Sigmoid colon (tissue), 4 donors: Measurements from ENCODE around the gene LCTL.

DNA sequence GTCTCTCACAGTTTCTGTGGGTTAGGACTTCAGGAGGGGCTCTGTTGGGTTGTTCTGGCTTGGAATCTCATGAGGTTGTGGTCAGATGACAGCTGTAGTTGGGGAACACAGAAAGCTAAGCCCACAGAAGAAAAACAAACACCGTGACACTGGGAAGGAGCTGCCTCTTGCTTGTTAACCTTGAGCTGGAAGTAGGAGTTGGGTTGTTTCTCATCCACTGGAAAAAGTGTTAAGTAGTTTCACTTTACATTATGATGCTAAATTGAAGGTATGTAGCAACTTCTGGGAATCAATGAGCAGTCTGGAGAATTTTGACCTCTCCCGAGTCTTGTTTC, 20.4 kb downstream of the HACD3 start:
- PRO-cap, result no peak
- RAMPAGE, long total RNA, 4 experiments, result no peak in any of the 4 experiments

DNA sequence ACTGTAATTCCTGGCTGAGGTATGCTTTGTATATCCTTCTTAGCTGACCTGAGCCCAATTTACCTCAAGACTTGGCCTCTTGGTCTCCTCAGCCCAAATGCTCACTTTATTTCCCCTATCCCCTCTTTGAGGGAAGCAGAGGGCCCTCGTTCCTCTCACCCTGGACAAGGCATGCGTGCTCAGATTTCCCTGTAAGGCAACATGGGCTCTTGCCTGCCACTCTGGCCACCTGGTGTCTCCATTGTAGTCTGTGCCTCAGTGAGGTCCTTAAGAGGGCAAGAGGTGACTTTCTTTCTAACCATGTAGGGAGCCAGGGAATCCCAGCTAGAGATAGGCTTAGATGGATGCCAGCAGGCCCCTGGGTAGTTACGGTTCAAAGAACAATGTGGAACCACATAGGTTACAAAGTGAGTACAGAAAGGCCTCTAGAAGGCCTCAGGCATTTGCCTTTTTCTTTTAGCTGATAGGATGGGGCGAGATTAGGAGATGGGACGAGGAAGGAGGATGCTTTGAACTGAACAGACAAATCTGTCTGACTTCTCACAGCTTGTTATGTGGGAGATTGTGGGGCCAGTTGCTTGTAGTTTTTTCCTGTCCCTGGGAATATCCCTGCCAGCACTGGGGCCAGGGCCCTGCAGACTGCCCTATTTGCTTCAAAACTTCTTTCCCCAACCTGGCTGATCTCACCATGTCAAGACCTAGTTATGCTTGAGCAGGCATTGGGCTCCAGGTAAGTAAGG, 1.1 kb upstream of the INTS14 start:
- PRO-cap, result no peak
- RAMPAGE, long total RNA, 4 experiments, result no peak in any of the 4 experiments

GRCh38 chr15:65650318-65651142, 28.8 kb downstream of the SLC24A1 start:
- PRO-cap, result no peak
- RAMPAGE, long total RNA, 4 experiments, result no peak in any of the 4 experiments

DNA sequence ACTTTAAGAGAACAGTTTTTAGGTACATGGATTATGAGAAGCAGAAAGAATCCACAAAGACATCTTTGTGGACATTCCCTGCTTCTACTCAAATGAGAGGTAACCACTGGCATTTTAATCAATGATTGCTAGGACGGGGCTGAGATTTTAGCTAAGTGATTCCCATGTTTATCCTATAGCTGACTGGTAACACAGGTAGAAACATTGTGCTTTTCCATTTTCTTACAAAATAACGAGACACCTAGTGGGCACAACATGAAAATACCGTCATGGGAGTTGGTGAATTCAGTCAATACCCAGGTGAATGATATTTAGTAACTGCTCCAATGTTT, 37.0 kb upstream of the DENND4A start:
- PRO-cap, result no peak
- RAMPAGE, long total RNA, 4 experiments, result no peak in any of the 4 experiments

DNA sequence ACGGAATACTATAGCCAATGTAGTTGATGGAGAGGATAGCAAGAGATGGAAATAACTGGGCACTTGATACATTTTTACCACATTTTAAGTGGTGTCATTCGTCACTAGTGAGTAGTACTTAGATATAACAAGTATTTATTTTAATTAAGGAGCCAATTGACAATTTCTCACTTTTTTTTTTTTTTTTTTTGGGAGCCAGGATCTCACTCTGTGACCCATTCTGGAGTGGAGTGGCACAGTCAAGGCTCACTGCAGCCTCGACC, 9.5 kb downstream of the RAB11A start:
- PRO-cap, result no peak
- RAMPAGE, long total RNA, 4 experiments, result no peak in any of the 4 experiments

DNA sequence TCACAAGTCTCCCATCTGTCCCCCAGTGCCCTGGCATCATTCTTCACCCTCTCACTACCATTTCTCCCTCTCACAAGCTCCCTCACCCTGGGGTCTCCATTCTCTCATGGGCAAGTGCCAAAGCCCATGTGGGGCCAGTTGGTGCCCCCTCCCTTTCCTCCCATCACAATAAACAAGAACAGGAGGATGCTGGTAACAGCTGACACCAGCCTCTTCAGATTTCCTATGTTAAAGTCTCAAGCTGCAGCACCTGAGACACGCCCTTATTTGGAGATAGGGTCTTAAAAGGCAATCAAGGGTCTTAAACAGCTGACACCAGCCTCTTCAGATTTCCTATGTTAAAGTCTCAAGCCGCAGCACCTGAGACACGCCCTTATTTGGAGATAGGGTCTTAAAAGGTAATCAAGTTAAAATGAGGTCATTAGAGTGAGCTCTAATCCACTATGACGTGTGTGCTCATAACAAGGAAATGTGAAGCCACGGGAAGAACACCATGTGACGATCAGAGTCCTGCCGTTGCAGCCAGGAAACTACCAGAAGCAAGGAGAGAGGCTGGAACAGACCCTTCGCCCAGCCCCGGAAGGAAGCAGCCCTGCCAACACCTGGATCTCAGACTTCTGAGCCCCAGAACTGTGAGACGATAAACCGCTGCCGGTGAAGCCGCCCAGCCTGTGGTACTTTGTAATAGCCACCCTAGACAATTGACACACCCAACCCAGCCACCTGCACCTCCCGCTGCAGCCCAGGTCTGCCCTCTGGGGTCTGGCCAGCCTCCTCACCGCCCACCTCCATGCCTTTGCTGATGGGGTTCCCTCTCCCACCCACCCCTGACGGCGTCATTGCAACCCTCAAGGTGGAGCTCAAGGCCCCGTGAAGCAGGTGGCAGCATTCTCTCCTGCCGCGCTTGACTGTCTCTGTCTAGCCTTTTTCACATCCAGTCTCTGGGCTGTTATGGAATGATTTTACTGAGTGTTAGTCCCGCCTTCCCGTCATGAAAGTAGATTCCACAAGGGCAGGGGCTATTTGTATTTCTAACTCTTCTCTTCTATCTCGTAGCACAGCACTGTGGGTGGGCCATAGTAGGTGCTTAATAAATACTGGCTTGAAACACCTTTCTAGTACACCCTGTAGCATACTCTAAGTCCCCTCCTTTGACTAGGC, 137.9 kb downstream of the MEGF11 start:
- PRO-cap, result no peak
- RAMPAGE, long total RNA, 4 experiments, result no peak in any of the 4 experiments

DNA sequence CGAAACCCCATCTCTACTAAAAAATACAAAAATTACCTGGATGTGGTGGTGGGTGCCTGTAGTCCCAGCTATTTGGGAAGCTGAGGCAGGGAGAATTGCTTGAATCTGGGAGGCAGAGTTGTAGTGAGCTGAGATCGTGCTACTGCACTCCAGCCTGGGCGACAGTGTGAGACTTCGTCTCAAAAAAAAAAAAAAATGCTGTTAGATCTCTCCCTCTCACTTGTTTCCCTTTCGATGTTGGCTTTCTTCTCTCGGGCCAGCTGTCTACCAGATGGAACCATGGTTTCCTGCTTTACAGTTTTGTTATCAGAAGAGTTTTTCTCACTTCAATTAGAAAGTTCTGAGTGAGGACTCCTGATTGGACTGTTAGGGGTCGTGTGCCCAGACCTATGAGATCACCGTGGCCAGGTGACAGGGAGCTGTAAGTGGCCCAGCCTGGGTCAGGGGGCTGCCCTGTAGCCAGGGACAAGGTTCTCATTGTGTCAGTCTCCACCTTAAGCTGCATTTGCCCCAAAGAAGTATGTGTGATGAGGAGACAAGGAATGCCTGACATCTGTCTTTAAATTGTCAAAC, 25.4 kb downstream of the SNAPC5 start:
- PRO-cap, result no peak
- RAMPAGE, long total RNA, 4 experiments, result no peak in any of the 4 experiments

GRCh38 chr15:66493735-66494835, 3.5 kb downstream of the SNAPC5 start:
- PRO-cap, result no peak
- RAMPAGE, long total RNA, 4 experiments, result no peak in any of the 4 experiments

- PRO-cap, result no peak
- RAMPAGE, long total RNA, 4 experiments, result no peak in any of the 4 experiments
Measured at GRCh38 chr15:66565655-66566112, at the start of gene LCTL. LCTL (minus strand) TSS chr15:66565998.

DNA sequence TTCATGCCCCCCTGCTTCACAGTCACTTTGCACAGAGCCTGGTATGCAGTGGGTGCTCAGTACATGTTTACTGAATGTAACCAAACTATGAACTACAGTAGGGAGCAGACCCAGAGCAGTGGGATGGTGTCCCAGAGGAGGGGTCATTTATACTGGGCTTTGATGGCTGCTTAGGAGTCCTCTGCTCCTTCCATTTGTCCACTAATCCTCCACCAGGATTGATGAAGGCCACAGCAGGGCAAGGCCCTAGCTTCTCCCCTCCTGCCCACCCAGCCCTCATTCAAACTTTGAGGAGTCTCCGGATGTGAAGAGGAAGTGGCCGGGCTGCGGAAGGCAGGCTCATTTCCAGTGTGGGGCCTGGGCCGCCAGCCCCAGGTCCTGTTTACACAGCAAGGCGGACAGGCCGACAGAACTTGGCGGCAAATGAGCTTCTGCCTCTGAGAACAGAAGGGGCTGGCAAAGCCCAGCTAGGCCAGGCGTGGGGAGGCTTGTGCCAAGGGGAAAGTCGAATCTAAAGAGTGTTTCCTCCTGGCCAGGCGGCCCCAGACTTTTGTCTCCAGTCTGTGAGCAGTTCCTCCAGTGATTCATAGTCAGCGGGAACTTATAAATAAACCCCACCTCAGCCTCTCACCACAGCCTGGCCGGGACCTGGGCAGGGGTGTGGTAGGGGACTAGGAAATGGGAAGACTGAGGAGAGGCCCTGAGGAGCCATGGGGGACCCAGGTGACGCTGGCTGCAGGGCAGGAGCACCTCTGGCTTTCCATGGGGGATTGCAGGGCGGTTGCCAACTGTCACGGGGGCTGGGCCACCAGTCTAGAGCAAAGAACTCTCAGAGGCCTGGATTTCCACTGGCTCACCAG, 51.6 kb upstream of the LCTL start:
- PRO-cap, result no peak
- RAMPAGE, long total RNA, 4 experiments, result no peak in any of the 4 experiments

DNA sequence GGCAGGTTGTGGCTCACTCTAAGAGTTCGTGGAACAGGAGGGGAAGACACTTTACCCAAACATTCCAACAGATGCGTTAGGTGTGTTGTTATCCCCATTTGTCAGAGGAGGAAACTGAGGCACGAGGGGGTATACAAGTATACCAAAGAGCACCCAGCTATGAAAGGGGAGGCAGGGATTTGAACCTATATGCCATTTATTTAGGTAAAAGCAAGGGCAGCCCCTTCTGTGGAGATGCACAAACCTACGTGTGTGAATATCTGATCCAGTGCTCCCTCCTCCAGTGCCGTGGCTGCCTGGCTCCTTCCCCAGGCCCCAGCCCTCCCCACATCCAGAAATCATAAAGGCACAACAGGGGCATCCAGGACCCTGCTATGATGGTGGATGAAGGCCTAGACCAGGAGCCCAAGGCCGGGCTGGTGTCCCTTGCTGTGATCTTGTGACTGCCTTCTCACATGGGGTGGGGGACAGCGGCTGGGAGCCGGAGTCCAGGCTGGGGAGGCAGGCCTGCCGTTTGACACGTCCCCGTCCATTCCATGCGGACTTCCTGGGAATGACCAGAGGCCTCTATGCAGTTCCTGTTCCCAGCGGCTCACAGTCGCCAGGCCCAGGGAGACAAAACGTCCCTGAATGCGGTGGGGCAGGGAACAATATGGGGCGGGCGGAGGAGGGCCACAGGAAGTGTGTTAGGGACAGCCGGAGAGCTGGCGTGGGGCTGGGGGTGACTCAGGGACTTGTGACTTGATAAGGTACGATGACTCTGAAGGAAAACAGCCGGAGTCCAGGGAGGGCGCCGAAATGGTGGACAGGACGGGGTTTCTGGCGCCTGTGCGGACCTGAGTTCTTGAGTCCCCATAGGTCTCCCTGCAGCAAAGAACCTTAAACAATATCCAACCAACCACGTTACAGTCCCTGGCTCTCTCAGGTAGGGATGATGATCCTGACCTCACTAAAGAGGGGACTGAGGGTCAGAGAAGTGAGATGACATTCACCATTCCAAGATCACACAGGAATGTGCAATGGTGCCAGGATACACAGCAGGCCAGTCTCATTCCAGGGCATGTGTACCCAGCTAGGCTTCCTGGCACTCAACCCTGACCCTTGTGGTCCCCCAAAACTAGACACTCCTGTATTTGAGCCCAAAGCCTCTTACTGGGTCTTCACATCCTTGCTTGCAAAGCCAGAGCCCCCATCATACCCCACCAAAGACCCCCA, 40.6 kb upstream of the SMAD6 start:
- PRO-cap, result no peak
- RAMPAGE, long total RNA, 4 experiments, result no peak in any of the 4 experiments

DNA sequence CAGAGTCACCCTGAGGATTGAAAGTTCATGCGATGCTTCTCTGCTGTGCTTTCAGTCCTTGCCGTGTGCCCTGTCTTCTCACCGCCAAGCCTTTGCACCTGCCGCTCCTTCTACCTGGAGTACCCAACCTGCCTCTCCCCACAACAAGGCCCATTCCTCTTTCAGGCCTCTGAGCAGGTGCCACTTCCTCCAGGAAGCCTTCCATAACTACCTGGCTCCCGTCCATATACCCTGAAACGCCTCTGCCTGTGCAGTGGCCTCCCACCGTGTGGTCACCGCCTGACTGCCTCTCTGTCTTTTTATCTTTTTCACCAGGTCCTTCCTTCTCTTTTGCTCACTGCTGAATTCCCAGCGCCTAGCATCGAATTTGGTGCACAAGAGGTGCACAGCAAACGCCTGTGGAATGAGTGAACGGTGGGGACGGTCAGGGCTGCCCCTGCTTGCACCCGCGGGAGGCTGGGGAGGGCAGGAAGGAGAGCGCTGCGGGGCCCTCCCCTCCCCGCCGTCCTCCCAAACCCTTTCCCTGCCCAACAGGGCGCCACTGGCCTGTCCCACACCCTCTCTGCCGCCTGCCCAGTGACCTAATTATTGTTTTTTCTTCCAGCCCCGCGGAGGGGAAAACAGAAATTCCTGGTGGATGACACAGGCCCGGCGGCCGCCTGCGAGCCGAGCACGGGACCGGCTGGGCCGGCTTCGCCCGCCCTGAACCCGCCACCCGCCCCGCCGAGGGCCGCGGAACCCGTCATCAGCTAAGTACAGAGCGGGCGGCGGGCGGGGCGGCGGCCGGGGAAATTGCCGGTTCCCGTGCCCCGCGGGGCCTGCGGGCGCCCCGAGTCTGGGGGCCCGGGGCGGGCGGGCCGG, 140.0 kb downstream of the SMAD6 start:
- PRO-cap, result bidirectional peak, plus-strand start at position 758 of the sequence, minus-strand start at position 521 of the sequence
- RAMPAGE, long total RNA, 4 experiments, result no peak in any of the 4 experiments

DNA sequence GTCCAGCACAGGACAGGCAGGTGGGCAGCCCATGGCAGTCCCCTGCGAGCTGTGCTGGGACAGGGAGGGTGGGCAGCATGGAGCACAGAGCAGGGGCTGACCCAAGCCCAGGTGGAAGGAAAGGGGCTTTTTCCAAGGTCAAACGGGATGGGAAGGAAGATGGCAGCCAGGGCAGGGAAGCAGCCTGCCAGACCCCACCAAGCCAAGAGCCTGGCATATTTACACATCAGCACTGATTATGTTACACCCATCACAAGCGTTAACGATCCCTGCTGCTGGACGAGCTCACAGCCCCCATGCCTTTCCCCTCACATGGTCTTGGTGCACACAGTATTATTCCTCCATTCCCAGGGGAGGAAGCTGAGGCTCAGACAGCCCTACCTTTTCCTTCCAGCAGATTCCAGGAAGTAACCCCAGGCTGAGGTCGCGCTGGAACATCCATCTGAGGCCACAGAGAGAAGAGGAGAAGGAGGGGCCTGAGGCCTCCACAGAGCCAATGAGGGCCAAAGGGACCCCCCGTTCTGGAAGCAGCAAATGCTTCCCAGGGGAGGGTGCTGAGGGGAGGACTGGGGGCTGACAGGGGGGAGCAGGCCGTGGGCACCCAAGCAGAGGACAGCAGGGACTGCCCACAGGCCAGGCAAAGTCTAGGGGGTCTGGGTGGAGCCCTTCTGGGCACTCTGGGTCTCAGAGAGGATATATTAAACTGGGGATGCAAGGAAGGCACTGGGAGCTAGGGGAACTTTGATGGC, 175.9 kb downstream of the SMAD6 start:
- PRO-cap, result no peak
- RAMPAGE, long total RNA, 4 experiments, result no peak in any of the 4 experiments

DNA sequence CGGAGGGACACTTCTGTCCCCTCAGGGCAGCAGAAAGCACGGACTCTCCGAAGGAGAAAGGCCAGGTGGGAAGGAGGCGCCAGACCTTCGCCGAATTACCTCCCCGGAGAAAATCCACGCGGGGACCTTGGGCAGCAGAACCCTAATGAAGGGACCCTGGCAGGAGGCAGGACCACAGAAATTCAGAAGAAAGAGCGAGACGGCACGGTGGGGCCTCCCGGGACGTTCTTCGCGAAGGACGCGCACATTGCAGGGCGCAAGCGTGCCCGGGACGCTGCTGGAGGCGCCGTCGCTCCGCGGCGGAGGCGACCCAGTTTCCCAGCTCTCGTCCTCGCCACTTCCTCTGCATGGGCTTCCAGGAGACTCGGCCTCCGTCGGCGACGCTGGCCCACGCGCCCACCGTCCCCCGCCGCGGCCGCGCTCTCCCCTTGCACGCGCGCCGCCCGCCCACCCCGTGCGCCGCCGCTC, 31.9 kb upstream of the SMAD3 start:
- PRO-cap, result no peak
- RAMPAGE, long total RNA, 4 experiments, result no peak in any of the 4 experiments

DNA sequence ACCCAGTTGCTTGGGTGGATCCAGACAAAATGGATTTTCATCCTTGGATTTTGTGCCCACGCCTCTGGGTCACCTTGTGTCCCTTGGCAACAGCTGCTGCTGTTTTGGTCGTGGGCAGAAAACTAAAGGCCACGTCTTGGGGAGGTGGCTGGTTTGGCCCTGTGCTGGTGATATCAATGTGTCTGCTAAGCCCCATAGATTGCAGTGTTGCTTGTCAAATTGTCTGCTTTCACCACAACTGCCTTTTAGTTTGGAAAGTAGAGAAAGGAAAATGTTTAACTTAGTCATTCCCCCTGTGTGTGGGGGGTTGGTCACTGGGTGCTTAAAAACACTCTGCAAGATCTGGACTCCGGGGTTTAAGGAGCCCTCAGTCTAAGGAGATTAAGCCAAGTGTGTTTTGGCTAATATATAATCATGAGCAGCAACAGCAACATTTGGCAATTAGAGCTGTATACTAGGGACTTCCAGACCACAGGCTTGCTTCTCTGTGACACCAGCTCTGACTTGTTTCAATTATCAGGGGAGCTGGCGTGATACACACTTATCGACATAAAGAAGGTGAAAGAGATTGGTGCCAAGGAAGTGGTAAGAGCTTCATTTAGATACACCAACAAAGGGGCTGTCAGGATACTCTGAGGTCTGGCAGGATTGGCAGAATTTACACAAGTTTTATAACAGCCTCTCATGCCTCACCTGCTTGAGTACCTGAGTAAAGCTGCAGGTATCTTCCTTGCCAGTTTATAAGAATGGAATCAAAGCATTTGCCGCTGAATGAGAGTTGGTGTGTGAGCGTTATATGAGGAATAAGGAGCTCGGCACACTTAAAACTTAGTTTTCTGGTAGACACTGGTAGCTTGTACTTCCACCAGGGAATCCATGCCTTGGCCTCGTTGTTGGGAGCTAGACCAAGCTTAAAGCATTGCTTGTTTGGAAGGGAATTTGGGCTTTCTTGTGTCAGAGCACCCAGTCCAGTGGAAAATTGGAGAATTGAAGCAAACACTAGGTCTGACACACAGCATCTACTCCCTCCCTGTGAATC, 3.6 kb downstream of the SMAD3 start:
- PRO-cap, result no peak
- RAMPAGE, long total RNA, 4 experiments, result no peak in any of the 4 experiments

DNA sequence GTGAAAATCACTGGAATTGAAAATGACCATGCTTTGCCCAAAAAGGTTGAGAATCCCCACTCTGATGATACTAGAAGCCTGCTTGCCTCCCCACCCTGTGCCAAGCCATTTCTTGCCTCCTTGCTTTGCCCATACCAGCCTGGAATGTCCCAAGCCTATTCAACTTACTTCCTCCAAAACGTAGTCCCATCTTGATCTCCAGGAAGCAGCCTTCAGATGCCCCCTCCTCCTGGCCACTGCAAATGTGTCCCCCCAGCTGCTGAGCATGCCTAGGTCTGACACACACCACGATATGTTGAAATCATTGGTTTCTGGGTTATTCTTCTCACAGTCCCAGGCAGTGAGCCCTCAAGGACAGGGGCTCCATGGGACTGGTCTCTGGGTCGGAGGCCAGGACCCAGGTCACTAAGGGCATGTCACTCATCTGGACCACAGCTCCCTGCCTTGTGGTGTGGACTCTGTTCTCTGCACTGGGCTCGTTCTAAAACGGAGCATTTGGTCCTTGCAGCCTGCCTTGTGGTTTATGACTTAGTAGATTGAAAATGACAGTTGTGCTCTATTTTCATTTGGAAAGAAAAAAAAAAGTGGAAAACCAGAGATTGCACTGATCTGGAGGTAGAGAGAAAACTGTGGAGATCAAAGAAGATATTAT, 43.0 kb downstream of the SMAD3 start:
- PRO-cap, result no peak
- RAMPAGE, long total RNA, 4 experiments, result no peak in any of the 4 experiments

DNA sequence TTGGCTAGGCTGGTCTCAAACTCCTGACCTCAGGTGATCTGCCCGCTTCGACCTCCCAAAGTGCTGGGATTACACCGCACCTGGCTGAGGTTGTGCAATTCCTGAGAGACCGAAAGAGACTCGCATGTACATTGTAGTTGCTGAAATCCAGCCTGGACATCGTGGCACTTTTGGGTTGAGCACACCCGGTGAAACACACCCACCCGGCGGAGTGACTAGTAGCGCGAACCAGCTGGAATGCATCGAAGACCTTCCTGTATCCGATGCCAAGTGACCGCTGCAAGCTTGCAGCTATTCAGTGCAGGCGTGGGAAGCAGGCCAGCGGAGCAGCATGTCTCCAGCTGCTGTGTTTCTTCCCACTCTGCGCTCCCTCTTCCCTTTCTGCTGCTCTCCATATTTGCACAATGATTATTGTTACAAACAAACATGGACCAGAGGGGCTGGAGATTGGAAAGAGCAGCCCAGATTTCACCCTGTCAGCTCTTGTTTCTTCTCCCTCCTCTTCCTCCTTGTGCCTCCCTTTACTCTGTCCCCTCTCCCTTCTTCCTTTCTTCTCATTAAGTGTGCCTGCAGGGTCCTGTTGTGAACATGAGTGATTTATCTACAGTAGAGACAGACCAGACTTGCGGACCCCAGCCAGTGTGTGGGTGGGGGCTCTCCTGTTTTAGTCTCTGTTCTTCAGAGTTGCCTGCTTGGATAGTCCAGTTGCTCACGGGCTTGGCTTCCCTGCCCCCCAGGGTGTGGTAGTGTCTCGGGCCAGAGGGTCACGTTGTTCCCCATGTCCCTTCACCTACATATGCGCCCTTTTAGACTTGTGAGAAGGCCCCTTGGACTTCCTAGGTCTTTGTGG, 86.1 kb downstream of the AAGAB start:
- PRO-cap, result no peak
- RAMPAGE, long total RNA, 4 experiments, result no peak in any of the 4 experiments

DNA sequence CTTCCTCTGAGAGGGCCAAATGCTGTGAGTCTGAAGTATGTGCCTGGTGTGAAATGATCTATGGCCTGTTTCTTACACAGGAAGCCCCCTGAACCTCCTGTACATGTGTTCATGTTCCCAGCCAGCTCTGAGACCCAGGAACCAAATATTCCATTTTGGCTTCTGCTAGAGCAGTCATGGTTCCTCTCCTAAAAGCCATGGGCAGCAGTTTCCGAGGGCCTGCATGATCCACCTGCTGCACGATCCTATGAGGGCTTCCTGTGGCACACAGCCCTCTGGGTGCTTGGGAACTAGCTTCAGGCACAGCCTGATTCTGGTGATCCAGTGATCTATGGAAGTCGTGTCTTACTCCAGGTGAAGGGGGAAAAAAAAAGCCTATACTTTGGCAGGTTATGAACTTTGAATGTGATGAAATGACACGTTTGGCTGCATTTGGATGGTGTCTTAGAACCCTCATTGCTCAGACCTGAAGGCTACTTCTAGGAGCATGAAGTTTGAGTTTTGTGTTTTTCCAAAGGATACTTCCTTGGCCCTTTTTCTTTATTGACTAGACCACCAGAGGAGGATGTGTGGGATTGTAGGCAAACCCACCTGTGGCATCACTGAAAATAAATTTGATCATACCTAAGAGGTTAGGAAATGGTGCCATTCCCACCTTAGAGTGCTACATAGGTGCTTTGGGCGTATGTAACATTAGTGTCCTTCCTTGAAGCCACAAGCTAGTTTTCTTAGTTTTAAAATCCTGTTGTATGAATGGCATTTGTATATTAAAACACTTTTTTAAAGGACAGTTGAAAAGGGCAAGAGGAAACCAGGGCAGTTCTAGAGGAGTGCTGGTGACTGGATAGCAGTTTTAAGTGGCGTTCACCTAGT, 61.8 kb downstream of the AAGAB start:
- PRO-cap, result no peak
- RAMPAGE, long total RNA, 4 experiments, result no peak in any of the 4 experiments

DNA sequence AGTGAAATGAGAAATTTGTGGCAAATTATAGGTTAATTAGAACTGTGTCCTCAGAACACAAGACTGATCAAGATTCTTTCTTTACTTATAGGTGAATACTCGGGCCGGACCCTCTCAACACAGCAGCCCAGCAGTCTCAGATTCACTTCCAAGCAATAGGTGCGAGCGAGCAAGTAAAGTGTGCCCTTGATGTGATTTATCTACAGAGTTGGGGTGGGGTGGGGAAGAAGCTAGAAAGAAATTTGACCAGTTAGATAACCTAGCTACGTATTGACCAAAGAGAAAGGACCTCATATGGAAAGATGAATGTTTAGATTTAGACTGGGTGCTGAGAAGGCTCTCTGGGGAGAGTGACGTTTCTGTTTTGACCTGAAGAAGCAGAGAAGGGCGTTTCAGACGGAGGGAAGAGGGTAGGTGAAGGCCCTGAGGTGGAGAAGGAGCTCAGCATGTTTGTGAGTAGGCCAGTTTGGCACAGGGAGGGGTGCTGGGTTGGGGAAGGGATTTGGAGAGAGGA, 44.3 kb downstream of the MAP2K5 start:
- PRO-cap, result no peak
- RAMPAGE, long total RNA, 4 experiments, result start-site peak on the plus strand in 1 of 4 experiments, centred at position 175 of the sequence, 9 reads per replicate

GRCh38 chr15:67685350-67686291, 139.7 kb upstream of the SKOR1 start:
- PRO-cap, result no peak
- RAMPAGE, long total RNA, 4 experiments, result no peak in any of the 4 experiments